Skin of body (tissue), 2 donors: ENCODE measurements around the gene SLC5A2.

DNA sequence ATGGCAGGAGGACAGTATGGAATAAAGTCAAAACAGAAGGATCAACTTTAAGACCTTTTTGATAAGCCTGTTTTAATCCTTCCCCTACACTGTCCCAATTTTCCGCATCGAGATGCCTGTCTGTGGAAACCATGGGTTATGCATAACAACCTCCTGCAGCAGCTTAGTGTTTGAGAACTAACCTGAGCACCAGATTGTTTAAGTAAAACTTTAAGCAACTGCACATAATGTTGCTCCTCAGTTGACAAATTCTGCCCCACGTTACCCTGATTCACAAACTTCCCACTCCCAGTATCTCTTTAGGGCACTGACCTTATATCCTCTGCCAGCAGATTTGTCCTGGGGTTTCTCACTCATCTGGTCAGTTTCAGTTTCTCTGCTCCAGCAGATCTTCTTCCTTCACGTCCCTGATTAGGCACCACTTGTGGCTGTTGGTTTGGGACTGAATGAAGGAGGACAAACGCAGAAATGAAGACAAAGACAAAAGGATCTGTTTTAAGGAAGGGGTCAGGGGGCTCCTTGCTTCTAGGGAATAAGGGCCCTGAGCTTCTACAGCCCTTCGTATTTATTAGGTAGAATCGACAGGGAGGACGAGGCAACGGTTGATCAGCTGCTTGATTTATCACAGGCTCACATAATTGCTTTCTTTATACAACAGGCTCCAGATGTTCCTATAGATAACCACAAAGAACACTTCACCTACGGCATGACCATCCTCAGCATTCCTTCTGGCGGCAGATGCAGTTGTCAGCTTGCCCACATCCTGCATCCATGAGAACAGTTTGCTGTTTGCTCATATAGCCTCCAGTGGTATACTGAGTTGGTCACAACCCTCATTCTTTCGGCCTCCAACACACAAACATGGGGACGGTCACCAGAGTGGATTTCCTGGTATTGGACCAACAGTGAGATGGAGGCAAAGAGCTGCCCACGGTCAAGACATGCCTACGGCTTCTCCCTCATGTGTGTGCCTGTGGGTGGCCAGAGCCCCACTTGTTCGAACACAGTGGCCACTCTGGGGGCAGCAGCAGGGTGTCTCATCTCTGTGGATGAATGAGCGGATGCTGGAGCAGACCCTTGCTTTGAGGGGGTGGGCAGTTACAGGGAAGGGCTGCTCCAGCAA lies 13.6 kb upstream of the ZNF689 start:
- RAMPAGE, long total RNA: no peak

- RAMPAGE, long total RNA: no peak
These were observed 643 bp downstream of the FBRS start for GRCh38 chr16:30658553-30659594.

GRCh38 chr16:30782510-30783000 lies 4.5 kb downstream of the ZNF629 start:
- RAMPAGE, long total RNA: no peak

DNA sequence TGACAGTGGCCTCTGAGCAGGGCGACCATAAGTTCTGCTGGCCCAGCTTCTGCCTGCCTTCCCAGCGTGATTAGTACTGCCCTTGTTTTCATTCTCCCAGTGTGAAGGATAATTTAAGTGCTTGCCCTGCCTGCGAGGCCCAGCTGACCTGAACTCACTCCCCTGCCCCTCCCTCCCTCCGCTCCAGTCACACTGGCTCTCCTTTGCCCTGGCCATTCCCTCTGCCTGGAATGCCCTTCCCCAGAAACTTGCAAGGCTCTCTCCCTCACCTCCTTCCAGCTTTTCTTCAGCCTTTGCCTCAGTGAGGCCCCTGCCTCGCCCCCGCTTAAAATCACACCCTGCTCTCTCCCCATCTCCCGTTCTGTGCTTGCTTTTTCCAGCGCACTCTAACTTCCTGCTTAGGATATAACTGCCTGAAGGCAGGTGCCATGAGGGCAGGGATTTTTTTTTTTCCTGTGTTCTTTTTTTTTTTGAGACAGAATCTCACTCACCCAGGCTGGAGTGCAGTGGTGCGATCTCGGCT lies 12.3 kb downstream of the BCL7C start:
- RAMPAGE, long total RNA: no peak

DNA sequence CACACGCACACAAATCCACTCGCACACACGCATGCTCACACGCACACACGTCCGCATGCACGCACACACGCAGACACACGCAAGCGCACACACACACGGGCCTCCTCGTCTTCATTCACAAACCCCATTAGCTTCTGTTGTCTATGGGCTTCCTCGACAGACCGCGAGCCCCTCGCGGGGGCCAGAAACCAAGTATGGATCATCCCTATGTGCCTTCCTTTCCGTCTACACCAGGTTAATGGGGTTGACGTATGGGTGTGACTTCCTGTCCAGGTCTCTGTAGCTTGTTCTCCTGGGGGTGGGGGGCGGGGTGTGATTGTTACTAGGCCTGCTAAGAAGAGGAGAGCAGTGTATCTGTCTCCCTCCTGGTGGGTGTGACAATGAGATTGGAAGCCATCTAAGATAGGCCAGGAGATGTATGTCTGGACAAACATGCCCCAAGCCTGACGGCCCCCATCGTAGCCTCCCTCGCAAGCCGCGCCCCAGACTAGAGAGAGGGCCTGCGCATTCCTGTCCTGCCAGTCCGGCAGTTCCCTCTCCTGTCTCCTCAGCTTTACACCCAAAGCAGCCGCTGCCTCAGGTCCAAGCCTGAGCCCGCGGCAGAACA lies 550 bp upstream of the CTF1 start:
- RAMPAGE, long total RNA: no peak

- RAMPAGE, long total RNA: no peak
These were observed 973 bp downstream of the ZNF668 start for GRCh38 chr16:31072945-31073589.

DNA sequence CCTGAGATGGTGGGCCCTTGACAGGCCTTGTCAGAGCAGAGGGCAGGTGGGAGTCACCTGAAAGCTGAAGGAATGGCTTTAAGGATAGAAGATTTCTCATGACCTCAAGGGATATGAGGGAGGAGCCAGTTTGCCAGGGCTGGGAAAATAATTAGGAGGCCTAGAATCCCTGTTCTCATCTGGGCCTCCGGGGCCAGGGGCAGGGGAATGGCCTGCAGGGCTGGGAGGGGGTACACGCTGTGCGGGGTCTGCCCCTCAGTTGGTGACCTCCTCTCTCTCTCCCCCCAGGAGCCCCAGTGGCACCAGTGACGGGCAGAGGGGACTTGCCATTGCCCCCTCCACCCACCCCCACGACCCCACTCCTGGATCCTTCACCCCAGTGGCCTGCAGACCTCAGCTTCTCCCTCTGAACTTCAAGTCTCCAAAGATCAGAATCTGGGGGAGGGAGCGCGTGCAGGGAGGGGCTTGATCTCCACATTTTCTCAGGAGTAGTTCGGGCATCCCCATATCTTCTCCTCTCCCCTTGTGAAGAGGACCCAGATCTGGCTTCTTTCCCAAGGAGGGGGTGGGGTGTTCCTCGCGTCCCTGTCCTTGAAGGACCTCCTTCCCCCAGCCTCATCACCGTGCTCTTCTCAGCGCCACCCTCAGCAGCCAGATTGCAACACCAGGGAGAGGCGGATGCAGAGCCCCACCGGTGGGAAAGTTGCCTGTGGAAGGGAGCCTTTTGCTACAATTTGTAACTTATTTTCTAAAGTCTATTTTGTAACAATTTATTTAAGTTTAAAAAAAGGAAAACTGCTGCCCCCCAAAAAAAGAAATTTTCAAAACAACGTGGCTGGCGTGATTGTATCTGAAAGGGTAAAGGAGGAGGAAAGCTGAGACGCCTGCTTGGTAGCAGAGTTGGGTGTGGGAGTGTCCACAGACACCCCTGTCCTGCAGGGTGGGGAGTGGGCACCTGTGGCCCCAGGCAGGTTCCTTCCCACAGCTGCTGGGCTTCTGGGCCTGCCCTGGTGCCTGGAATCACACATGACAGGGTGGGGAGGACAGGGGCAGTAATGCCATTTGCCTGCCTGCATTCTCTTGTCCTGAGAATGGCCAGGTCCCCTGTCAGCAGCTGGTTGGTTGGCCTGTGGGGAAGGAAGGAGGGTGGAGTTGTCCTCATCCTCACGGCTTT lies 5.7 kb downstream of the PRSS53 start:
- RAMPAGE, long total RNA: no peak

GRCh38 chr16:31187265-31187974 lies 7.5 kb downstream of the FUS start:
- RAMPAGE, long total RNA: no peak

GRCh38 chr16:31348493-31349252 lies 6.3 kb upstream of the ITGAX start:
- RAMPAGE, long total RNA: no peak

- RAMPAGE, long total RNA: no peak
These were observed 583 bp downstream of the ITGAX start for GRCh38 chr16:31355389-31356128.

DNA sequence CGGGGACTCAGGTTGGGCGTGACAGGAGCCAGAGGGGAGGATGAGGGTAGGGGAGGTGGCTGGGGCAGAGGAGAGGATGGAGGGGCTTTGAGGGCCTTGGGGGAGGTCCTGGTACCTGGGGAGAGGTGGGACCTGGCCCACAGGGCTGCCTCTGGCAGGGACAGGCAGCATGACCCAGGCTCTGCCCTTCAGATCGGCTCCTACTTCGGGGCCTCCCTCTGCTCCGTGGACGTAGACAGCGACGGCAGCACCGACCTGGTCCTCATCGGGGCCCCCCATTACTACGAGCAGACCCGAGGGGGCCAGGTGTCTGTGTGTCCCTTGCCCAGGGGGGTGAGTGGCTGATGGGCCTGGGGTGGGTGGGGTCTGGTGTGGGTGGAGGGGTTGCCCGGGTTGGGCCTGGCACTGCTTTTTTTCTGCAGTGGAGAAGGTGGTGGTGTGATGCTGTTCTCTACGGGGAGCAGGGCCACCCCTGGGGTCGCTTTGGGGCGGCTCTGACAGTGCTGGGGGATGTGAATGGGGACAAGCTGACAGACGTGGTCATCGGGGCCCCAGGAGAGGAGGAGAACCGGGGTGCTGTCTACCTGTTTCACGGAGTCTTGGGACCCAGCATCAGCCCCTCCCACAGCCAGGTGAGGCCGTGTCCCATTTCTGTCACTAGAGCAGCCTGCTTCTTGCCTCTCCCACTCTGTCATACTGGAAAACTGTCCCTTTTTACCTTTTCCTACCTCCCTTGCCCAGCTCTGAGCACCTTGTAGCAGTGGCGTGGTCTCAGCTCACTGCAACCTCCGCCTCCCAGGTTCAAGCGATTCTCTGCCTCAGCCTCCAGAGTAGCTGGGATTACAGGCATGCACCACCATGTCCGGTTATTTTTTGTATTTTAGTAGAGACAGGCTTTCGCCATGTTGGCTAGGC lies 8.0 kb downstream of the ITGAX start:
- RAMPAGE, long total RNA: no peak

- RAMPAGE, long total RNA: no peak
These were observed 15.5 kb downstream of the ITGAX start for GRCh38 chr16:31370107-31371264.

- RAMPAGE, long total RNA: no peak
These were observed 12.5 kb upstream of the ITGAD start for GRCh38 chr16:31380465-31381154.

- RAMPAGE, long total RNA: no peak
These were observed 7.8 kb upstream of the ARMC5 start for GRCh38 chr16:31451150-31452279.

DNA sequence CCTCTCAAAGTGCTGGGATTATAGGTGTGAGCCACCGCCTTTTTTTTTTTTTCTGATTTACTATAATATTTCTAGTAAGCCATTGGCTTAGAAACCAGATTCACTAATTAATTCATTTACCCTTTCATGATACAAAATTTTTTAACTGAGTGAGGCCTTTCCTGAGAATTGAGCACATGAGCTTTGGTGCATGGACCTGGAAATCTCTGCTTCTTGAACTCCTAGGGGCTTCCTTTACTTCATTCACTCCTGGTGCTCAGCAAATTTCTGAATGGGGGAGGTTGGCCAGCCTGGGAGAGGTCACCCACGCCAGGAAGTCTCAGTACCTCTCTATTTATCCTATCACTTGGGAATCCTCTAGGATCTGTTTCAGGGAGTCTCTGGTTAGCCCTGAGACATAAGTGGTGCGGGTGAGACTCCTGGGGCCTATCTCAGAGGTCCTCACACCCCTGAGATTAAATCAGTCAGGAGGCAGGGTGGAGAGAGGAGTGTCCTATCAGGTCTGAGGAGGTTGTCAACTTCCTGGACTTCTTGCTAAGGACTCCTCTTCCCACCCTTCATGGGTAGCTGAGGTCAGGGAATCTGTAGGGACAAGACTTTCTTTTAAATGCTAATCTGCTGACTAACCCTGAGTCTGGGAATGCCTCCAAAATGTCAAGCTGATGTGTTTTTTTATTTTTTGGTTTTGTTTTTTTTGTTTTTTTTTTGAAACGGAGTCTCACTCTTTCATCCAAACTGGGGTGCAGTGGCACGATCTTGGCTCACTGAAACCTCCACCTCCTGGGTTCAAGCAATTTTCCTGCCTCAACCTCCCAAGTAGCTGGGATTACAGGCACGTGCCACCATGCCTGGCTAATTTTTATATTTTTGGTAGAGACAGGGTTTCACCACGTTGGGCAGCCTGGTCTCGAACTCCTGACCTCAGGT lies 6.7 kb upstream of the ARMC5 start:
- RAMPAGE, long total RNA: no peak

GRCh38 chr16:31457747-31458402 lies 1.4 kb upstream of the ARMC5 start:
- RAMPAGE, long total RNA: no peak

- RAMPAGE, long total RNA: no peak
These were observed 767 bp upstream of the TGFB1I1 start for GRCh38 chr16:31471080-31471690.

GRCh38 chr16:31482891-31483194 lies at the start of gene SLC5A2:
Gene SLC5A2, plus strand, starts transcription at chr16:31483123.
- RAMPAGE, long total RNA: no peak

DNA sequence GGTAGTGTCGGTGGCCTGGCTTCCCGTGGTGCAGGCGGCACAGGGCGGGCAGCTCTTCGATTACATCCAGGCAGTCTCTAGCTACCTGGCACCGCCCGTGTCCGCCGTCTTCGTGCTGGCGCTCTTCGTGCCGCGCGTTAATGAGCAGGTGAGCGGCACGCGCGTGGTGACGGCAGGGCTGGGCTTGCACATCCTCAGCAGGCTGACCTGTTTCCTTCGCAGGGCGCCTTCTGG lies 5.9 kb downstream of the SLC5A2 start:
- RAMPAGE, long total RNA: no peak

- RAMPAGE, long total RNA: no peak
These were observed 10.4 kb downstream of the SLC5A2 start for GRCh38 chr16:31493137-31493828.